Monocyte (primary cell): ENCODE measurements around a stretch of chr5.

GRCh38 chr5:196998-197465, 5.7 kb downstream of the LRRC14B start:
- PRO-cap, 2 experiments: no peak in any of the 2 experiments

GRCh38 chr5:279940-280613, 8.6 kb downstream of the PDCD6 start:
- PRO-cap, 2 experiments: no peak in any of the 2 experiments

DNA sequence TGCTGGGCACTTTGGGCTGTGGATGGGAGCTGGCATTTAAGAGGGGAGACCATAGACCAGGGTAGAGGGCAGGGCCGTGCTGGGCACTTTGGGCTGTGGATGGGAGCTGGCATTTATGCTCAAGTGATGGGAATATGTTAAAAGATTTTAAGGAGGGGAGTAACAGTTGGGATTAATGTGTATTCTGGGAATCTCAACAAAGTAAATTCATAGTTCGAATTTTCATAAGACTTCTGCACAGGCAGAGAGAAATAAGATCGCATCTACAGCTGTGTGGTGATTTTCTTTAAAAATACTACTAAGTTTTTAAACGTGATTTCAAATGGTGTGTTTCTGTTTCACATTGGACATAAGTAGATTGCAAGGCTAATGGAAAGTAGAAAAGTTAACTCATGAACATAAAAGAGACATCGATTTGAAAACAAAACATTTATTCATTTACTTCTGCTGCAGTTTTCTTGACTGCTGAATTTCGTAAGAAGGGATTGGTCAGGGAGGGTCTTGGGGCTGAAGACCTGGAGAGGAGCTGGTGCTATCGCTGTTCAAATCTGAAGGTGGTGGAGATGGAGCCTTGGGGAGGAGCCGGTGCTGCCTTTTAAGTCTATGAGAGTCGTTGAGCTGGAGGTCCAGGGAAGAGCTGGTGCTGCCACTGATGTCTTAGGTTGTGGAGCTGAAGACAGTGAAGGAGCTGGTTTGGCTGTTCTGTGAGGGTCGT, 9.5 kb downstream of the PDCD6 start:
- PRO-cap, 2 experiments: peak in 1 of 2 experiments; most common plus-strand start position 549 of the sequence (in 1)

- PRO-cap, 2 experiments: no peak in any of the 2 experiments
Measured at GRCh38 chr5:292790-293471, 21.5 kb downstream of the PDCD6 start.

DNA sequence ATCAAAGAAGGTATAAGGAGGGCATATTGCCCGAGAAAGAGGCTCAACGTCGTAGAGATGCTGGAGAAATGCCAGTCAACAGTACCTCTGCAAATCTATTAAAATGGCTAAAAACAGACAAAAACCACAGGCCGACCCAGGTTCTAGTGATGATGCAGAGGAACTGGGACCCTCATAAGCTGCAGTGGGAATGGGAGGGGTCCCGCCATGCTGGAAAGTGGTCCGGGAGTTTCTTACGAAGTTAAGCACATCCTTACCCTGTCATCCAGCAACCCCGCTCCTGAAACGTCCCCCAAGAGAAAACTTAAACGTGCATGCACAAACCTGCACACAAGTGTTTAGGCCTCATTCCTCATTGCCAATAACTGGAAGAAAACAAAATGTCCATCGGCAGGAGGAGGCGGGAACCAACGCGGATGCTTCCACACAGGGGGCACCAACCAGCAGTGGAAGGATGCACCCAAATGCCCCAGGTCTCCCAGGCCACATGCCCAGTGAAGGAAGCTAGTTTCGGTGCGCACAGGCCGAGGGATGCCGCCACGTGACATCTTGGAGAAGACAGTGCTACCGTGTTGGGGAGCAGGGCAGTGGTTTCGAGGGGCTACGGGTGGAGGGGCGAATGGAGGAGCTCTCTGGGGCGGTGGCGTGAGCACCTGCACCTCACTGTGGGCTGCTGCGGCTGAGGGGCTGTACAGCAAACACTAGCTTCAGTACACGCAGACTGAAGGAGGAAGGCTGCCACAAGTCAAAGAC, 23.1 kb downstream of the PDCD6 start:
- PRO-cap, 2 experiments: no peak in any of the 2 experiments

DNA sequence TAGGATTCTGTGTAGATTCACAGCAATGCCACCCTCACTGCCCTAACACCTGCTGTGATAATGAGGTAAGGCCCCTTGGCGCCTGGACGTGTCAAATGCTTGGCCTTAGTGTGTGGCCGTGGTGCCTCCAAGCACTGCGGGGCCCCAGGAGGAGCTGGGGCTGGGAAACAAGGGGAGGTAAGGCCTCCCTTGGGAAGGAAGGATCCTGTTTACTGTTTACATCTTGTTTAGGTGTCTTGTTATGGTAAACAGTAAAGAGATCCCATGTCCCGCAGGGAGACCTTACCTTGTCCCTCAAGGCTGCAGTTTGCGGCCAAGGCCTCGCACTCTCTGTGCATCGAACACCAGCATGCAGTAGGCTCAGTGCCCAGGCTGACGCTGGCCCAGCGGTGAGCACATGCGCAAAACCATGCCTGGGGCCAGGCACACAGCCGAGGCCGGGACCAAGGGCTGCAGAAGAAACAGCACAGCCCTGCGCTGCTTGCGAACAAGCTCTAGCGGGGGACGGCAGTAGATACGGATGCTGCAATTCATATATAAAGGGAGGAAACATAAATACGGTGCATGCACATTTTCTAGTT, 24.2 kb downstream of the AHRR start:
- PRO-cap, 2 experiments: no peak in any of the 2 experiments

DNA sequence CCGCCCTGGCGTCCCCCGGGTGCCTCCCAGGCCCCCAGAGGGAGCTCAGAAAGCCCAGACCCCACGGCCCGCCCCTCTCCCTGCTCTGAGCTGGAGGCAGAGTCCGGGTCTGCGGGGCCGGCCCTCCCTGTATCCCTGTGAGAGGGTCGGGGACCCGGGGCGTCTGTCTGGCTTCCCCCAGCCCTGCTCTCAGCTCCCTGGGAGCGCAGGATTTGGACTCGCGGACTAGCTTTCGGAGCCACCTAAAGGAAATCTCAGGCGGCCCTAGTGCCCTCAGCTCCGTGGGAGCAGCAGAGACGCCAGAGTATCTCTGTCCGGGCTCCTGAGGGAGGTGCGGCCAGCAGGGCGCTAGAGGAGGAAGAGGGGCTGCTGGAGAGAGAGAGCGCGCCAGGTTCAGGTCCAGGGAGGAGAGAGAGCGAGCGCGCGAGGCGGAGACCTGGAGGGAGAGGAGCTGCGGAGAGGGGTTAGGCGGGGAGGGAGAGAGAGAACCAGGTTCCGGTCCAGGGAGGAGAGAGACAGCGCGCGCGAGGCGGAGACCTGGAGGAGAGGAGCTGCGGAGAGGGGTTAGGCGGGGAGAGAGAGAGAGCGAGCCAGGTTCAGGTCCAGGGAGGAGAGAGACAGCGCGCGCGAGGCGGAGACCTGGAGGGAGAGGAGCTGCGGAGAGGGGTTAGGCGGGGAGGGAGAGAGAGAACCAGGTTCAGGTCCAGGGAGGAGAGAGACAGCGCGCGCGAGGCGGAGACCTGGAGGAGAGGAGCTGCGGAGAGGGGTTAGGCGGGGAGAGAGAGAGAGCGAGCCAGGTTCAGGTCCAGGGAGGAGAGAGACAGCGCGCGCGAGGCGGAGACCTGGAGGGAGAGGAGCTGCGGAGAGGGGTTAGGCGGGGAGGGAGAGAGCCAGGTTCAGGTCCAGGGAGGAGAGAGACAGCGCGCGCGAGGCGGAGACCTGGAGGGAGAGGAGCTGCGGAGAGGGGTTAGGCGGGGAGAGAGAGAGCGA, 31.0 kb downstream of the EXOC3 start:
- PRO-cap, 2 experiments: peak in 1 of 2 experiments; most common plus-strand start position 884 of the sequence (in 1)

GRCh38 chr5:474706-475535, 31.9 kb downstream of the EXOC3 start:
- PRO-cap, 2 experiments: no peak in any of the 2 experiments

DNA sequence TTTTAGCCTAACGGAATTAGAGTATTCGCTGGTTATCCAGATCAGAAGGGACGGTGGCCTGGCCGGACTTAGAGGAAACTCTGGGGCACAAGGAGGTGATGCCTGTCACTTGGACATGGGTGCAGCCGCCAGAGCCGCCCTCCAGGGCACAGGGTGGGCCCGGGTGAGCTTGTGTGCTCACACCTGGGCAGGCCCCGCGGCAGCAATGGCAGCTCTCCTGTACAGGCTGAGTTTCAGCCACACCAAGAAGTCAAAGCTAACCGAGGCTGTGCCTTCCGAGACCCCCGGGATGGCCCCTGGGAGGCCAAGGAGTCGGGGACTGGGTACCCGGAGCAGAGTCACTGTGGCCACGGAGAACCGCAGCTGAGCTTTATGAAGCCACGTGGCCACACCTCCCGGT, 37.4 kb downstream of the EXOC3 start:
- PRO-cap, 2 experiments: no peak in any of the 2 experiments

- PRO-cap, 2 experiments: no peak in any of the 2 experiments
Measured at GRCh38 chr5:532471-533252, 8.4 kb upstream of the SLC9A3 start.

GRCh38 chr5:538947-539706, 14.9 kb upstream of the SLC9A3 start:
- PRO-cap, 2 experiments: no peak in any of the 2 experiments

- PRO-cap, 2 experiments: no peak in any of the 2 experiments
Measured at GRCh38 chr5:553826-554292, 29.6 kb upstream of the SLC9A3 start.

DNA sequence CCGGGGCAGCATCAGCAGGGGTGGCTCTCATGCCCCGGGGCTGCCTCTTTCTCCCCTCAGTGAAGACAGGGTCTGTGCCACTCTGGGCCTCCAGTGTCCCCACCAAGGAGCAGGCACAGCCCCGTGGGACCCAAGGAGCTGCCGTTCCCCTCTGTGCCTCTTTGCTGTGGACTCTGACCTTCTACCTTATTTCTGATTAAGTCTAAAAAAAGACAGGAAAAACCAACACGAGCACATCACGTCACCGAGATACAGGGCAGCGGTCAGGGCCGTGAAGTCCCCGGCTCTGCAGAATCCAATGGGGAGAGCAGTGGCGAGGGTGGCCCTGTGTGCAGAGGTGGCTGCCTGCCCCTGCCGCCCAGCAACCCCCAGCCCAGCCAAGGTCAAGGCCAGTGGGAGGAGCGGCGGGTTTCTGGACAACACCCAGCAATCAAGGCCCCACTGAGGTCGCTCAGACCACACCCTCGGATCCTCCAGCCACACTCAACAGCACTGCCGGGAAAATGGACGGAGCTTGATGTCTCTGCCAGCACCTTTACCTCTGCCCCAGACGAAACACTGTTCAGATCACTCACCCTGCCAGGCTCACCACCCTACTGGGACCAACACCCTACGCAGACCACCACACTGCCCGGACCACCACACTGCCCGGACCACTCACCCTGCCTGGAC, 32.7 kb upstream of the SLC9A3 start:
- PRO-cap, 2 experiments: no peak in any of the 2 experiments

- PRO-cap, 2 experiments: peak in 1 of 2 experiments; most common plus-strand start chr5:620161 (in 1)
Measured at GRCh38 chr5:620033-620475, 7.9 kb downstream of the CEP72 start.

GRCh38 chr5:870166-870655, 19.4 kb upstream of the ZDHHC11 start:
- PRO-cap, 2 experiments: no peak in any of the 2 experiments

DNA sequence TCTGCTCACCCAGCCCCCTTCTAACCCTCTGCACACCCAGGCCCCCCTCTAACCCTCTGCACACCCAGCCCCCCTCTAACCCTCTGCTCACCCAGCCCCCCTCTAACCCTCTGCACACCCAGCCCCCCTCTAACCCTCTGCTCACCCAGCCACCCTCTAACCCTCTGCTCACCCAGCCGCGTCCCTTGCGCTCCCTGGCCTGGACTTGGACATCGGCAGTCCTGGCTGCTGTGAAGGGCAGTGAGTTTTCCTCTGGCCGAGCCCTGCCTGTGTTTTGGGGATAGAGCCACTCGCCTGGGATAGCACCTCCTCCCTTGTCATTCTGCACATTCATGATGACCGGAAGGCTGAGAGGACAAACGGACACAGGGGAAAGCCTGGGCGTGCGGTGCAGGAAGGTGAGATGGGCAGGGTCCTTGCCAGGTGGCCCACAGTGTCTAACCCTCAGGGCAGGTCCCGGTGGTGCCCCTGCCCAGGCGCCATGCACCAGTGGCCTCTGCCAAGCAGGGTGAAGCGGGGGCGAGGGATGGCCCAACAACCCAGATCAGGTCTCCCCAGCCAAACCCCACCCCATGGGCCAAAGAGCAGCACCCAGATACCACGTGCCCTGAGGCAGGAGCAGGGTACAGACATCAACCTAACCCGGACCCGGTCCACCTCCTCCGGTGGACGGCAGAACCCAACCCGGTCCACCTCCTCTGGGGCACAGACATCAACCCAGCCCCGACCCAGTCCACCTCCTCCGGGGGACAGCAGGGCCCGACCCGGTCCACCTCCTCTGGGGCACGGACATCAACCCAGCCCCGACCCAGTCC, 13.0 kb downstream of the SLC12A7 start:
- PRO-cap, 2 experiments: no peak in any of the 2 experiments

- PRO-cap, 2 experiments: no peak in any of the 2 experiments
Measured at GRCh38 chr5:1109218-1109773, 2.6 kb downstream of the SLC12A7 start.

DNA sequence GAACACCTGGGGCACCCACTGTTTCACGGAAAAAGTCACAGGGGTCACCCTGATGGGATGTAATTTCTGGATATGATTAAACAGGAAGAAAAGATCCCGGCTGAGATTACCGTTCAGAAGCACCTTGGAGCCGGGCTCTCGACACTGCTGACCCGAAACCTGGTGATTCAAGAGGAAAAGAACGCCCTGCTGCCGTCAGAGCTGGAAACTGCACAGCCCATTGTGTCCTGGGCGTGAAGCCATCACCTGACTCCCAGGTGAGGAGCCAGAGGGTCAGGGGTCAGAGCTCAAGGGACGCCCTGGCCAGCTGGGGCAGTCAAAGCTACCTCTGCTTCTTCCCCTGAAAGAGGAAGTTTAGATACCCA, 17.8 kb upstream of the SLC12A7 start:
- PRO-cap, 2 experiments: no peak in any of the 2 experiments

- PRO-cap, 2 experiments: no peak in any of the 2 experiments
Measured at GRCh38 chr5:1133373-1134032, 21.6 kb upstream of the SLC12A7 start.

- PRO-cap, 2 experiments: no peak in any of the 2 experiments
Measured at GRCh38 chr5:1155020-1155435, 43.2 kb upstream of the SLC12A7 start.